ENCODE results near the genes BTG4, TIMM8B and IL18.

DNA sequence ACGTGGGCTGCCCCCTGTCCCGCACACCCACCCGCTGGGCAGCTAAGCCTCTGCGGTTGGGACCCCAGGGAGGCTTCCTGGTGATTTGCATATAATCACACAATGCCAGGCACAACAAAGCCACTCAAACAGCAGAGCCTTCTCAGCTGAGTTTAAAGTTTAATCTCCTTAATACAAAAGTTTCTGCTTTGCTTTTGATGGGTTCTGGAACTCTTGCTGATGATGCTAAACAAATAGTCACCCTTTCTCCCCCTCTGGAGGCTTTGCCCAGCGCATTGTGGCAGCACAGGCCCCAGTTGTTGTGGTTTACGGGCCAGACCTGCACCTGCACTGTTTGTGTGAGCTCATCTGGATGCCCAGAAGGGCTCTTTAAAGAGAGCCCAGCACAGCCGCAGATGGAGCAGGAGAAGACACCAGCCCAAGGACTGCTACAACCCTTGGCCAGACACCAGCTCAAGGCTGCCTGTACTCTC is 60.0 kb upstream of the POU2AF1 start:
- RRBS: no CpG with 5 or more reads among the region's 7 CpGs

- RRBS: no CpG with 5 or more reads among the region's 29 CpGs
Measured at GRCh38 chr11:111512233-111512629, at the start of gene BTG4. BTG4 (minus strand) TSS chr11:111512386.

GRCh38 chr11:111512639-111513466 is 667 bp upstream of the BTG4 start:
- RRBS: 2% methylated on average over 25 of the region's 64 CpGs

DNA sequence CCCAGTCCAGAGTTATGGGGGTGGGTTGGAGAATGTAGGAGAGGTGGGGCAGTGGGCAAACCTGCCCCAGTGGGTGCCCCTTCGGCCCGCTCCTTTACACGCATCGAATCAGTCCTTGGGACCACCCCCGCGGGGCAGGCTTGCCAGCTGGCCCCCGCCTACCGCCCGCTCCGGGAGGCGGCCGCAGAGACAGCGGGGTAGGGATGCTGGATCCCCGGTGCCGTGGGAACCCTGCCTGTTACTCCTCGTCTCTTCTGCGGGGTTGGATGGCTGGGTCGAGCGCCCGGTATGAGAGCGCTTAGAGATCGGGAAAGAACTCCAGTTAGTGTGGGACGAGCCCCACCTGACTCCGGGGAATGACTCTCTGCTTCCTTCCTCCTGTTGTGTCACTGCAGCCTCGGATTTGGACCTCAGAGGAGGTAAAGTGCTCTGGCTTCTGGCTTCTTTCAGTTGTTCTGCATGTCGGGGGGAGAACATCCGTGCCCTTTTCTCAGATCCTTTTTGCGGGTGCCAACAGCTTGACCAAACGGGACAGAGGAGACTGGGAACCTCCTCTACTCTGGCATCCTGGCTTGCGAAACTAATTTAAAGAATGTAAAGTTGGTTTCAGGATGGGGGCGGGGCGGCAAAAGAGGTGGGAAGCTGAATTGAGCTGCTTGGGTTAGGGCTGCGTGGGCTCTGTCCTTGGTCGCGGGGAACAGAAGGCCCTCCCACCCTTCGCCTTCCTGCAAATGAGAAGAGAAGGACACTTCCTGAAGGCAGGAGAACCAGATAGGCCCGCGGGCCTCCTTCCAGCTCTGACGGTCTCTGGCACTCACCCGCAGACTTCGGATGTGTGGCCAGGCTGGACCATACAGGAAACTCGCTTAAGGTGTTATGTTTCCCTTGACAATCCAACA is 896 bp downstream of the LAYN start:
- RRBS: 2% methylated on average over 15 of the region's 42 CpGs

DNA sequence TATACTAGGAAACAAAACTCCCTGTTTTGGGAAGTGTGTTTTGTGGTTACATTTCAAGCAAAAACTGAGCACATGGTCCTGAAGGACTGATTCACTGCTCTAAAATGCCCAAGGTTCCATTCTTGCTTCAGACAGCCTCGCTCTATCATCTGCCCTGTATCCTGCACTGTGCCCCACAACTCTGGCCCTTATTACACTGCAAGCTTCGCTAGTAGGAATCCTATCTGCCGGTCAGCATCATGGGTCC is 21.2 kb downstream of the LAYN start:
- RRBS: no CpG with 5 or more reads among the region's 3 CpGs

DNA sequence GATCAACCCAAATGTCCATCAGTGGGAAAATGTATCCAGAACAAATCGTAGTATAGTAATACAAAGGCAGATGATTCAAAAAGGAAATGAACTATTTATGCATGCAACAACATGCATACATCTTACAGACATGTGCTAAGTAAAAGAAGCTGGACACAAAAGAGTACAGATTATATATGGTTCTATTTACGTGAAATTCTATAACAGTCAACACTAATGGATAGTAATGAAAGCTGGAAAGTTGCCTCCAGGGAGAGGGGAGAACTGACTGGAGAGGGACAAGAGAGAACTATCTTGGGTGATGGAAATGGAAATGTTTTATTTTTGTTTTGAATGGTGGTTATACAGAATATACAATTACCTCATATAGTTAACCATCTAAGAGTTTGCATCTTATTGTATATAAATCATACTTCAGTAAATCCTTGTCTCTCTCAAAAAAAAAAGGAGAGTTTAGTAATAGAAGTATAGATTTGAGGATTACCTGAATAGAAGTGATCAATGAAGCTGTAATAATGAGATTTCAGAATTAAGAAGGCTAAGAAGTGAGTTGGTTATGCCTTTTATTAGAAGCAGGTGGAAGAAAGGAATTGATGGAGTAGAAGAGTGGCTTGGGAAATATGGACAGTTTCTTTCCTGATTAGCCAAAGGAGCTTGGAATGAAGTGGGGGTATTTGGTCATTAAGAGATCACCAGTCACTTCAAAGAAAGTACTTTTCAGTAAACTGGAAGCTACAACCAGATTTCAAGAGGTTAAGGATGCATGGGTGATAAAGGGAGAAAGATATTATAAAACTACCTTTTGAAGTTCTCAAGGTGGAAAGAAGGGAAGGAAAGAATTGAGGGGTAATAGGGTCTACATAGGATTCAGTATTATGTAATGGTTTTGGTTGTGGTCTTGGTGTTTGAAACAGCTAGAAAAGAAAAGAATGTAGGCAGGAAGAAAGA is 28.1 kb downstream of the SIK2 start:
- RRBS: no CpG with 5 or more reads among the region's 2 CpGs

GRCh38 chr11:111720827-111721461 is 45.2 kb downstream of the PPP2R1B start:
- RRBS: no CpG with 5 or more reads among the region's 7 CpGs

- RRBS: no CpG with 5 or more reads among the region's 16 CpGs
Measured at GRCh38 chr11:111729347-111730462, 36.5 kb downstream of the PPP2R1B start.

DNA sequence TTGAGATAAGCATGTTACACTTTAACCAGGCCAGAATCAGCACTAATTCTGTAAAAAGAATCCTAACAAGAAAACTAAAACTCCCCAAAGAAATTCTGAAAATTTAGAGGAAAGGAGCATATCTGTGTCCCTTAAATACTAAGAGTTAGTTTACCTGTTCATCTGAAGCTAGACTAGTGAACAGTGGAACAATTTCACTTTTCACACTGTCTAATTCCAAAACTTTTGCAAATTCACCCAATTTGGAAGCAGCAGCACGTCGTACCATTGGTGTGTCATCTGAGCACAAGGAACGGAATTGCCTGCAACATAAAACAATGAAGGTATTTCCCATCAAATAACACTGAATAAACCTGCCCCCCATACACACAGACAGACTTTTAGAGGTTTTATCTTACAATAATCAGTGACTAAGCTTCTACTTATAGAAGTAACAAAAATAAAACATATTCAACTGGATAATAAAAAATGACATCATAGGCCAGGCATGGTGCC is 6.5 kb downstream of the PPP2R1B start:
- RRBS: no CpG with 5 or more reads among the region's 3 CpGs

GRCh38 chr11:111763202-111763634 is 3.0 kb downstream of the PPP2R1B start:
- RRBS: no CpG with 5 or more reads among the region's 3 CpGs

DNA sequence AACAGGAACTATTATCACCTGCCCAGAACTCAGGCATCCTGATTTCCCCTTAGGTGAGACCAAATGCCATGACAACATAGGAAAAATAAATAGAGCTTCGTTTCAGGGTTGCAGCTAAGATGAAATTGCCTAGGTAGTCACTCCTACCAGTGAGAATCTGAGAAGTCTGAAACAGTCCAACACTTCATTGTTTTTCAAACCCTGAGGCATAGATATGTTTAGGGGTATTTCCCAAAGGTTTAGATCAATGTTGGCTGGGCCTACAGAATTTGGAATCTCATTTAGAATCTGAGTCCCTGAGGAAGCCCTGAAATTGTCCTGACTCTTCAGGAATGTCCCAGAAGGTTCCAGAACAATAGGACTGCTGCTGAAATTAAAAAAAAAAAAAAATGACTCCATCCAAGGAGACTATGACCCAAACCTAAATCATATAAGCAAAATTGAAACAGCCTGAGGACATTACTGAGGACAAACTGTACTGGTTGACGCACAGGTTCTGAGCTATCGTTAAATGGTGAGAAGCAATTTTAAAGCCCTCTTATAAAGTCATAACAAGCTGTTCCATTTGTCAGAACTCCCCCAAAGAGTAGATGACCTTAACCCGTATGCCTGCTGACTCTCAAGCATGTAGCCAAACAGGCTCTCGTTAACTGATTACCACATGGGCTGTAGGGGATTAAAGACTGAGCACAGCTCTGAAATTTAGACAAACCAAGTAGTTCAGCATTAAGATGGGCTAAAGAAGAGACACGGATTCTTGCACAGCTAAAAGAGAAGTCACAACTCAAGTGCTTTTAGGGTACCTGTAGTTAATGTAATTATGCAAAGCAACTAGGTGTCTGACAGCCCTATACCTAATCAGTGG is 2.3 kb downstream of the CRYAB start:
- RRBS: no CpG with 5 or more reads among the region's 6 CpGs

- RRBS: no CpG with 5 or more reads among the region's 19 CpGs
Measured at GRCh38 chr11:111913379-111913909, 910 bp downstream of the HSPB2 start.

DNA sequence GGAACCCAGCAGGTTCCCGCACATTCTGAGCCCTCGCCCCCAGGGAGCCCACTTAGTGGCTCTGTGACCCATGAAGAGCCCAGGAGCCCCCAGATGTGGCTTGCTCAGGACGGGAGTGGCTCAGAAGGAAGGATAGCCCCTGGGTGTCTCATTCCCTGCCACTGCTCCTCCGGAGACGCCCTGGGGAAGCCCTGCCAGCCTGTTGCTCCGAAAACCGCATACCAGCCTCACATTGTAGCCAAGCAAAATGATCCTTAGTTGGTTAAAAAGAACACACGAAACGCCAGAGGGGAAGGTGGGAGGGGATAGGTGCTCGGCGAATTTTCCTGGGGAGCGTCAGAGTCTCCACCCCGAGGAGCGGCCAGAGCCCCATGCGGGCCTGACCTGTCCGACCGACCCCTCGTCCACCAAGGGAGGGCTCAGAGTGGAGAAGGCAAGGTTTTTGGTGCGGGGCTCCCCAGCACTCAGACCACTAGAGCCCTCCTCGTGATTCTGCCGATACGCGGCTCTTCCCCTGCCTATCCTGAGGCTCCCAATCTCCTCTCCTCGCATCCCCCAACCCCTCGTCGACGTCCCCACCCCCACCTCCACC is 39.5 kb downstream of the DIXDC1 start:
- RRBS: no CpG with 5 or more reads among the region's 27 CpGs

DNA sequence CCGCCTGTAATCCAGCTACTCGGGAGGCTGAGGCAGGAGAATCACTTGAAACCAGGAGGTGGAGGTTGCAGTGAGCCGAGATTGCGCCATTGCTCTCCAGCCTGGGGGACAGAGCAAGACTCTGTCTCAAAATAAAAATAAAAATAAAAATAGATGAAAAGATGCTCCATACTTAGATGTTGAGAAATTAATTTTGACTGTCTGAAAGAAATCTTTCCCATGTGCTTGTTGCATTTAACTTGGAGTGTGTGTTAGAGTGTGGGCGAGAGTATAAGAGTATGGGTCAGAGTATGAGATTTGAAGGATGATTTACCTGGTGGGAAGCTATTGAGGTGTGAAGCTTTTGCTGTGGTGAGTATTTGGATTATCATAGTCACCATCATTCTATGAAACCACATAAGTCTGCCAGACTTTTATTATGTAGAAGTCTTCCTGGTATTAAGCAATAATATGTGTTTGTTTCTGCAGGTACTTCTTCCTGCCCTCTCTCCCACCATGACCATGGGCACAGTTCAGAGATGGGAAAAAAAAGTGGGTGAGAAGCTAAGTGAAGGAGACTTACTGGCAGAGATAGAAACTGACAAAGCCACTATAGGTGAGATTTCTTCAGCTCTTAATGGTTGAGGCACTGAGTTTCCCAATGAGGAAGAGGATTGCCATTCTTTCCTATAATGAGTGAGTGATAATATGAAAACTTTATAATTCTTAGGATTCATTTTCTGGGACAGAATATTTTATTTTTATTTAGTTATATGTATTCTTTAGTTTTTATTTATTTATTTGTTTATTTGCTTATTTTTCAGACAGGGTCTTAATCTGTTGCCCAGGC is 7.9 kb downstream of the DLAT start:
- RRBS: no CpG with 5 or more reads among the region's 5 CpGs

- RRBS: no CpG with 5 or more reads among the region's 3 CpGs
Measured at GRCh38 chr11:112050868-112051234, 23.0 kb downstream of the PIH1D2 start.

- RRBS: no CpG with 5 or more reads among the region's 6 CpGs
Measured at GRCh38 chr11:112075423-112075999, 1.4 kb downstream of the NKAPD1 start.

- RRBS: 1% methylated on average over 4 of the region's 31 CpGs
Measured at GRCh38 chr11:112086595-112087011, at the start of gene TIMM8B. TIMM8B (minus strand) TSS chr11:112086756.

- RRBS: no CpG with 5 or more reads among the region's 9 CpGs
Measured at GRCh38 chr11:112120167-112120715, 33.6 kb downstream of the SDHD start.

DNA sequence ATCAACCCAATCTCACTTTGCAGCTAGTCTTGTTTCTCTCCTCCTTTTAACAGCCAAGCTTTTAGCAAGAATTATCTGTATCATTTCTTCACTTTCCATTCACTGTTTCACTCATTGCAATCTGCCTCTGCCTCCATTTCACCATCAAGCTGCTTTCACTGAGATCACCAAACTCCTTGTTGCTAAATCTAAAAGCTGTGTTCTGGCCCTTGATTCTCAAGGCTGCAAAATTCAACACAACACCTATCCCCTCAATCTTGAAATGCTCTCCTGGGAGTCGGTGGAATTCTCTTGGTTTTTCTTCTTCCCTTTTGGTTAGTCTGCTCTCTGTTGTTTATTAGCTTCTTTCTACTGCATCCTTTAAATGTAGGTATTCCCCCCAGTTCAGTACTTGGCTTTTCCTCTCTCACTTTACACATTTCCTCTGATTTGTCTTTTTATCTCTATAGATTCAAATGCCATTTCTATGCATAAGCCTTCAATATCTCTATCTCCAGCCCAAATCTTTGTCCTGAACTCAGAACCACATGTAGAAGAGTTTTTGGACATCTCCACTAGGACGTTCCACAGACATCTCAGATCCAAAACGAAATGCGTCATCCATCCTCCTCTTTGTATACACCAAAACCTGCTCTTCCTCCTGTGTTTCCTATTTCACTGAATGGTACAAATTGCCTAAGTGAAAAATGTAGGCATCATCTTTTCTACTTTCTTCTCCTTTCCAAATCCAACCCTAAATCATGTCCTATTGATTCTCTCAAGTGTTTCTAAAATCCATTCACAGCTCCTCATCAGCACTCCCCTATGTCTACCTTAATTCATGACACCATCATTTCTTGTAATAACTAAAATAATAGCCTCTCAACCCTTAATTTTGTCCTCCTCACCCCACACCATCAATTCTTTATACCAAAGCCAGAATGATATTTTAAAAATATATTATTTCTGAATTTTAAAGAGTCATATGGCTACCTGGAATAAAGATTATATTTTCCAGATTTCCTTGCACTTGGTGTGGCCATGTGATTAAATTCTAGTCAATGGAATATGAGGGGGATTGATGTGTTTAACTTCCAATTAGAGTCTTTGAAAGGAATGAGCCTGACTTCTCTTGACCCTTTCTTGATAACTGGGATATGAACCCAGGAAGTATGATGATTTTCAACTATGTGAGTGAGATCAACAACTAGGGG is 12.0 kb downstream of the IL18 start:
- RRBS: no CpG with 5 or more reads among the region's 4 CpGs

- RRBS: no CpG with 5 or more reads among the region's 13 CpGs
Measured at GRCh38 chr11:112163587-112164635, at the start of gene IL18. IL18 (minus strand) TSS chr11:112164094.

Measured in renal cortical epithelial cell (primary cell).